Camera-type eye (tissue), 1 donor: ENCODE measurements around a stretch of chr5.

GRCh38 chr5:72193409-72194697 lies 86.6 kb downstream of the MAP1B start:
- RAMPAGE, long total RNA = no peak

DNA sequence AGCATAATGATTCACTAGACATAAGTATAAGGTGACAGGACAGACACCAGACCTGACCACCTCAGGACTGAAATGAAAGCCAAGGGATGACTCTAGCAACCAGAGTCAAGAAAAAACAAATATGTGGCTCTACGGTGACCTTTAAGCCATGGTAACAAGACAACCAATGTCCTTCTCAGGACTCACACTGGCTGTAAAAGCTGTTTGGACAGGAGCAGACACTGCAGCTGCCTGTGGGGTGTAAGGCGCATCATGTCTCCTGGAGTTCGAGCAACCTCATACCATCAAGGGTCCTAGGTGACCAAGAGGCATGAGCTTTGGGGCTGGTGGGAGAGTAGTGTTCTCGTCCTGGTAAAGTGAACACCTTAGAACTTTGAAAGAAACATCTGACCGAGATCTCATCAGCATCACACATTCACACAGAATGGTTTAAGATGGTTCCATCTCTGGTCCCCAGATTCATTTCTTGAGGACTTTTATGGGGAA lies 94.8 kb downstream of the MRPS27 start:
- RAMPAGE, long total RNA = no peak

GRCh38 chr5:72226015-72226467 lies 94.0 kb downstream of the MRPS27 start:
- RAMPAGE, long total RNA = no peak

GRCh38 chr5:72248251-72248916 lies 71.7 kb downstream of the MRPS27 start:
- RAMPAGE, long total RNA = no peak

DNA sequence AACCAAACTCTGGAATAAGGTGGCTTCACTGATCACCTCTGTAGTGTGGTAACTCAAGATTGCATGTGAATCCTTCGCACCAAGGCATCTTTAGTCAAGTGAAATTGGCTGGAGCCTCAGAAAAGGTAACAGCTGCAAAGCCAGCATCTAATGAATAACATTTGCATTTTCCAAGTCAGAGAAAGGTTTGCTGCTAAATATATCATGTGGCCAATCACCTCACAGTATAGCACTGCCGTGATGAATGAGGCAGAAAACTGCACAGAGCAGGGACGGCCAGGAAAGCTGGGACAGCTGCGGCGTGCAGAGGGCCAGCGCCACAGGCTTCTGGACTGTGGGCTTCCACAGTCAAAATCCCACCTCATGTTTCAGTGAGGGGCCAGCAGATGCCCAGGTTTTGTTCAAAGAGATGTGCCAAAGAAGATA lies 18.5 kb downstream of the MRPS27 start:
- RAMPAGE, long total RNA = no peak

DNA sequence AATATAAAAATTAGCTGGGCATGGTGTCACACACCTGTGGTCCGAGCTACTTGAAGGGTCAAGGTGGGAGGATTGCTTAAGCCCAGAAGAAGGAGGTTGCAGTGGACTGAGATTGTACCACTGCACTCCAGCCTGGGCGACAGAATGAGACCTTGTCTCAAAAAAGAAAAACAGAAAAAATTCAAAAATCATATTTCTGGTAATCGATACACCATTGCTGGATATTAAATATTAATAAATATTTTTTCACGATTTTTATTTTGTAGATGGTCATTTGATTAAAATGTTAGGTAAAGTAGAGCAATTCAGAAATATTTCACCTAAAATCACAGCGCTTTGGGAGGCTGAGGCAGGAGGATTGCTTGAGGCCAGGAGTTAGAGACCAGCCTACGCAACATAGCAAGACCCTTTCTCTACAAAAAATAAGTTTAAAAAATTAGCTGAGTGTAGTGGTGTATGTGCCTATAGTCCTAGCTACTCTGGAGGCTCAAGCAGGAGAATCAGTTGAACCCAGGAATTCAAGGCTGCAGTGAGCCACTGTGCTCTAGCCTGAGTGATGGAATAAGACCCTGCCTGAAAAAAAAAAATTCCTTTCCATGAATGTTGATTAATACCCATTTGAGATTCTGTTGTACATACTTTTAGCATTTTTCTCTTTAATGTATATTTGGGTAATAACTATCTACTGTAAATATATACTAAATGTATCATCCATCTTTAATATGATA lies 50.3 kb downstream of the TNPO1 start:
- RAMPAGE, long total RNA = no peak

GRCh38 chr5:72990245-72990860 lies 34.5 kb downstream of the FCHO2 start:
- RAMPAGE, long total RNA = no peak

DNA sequence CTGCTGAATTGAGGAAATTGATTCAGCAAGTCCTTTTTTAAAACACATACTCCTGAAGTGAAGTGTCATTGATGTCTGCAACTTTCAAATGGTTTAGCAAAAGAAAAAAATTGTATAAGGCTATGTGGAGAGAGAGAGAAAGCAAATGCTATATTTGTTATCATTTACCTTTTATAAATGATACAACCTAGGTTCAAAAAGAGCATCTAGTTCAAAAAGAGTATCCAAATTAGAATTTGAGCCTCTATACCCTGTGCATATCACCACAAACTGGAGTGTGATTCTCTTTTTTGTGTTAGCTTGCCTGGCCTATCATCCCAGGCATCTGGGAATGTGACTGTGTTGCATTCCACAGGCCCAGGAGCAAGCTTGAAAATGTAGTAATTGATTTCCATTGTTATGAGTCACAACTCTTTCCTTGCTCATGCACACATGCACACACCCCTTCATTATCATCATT lies 75.0 kb downstream of the FCHO2 start:
- RAMPAGE, long total RNA = no peak

DNA sequence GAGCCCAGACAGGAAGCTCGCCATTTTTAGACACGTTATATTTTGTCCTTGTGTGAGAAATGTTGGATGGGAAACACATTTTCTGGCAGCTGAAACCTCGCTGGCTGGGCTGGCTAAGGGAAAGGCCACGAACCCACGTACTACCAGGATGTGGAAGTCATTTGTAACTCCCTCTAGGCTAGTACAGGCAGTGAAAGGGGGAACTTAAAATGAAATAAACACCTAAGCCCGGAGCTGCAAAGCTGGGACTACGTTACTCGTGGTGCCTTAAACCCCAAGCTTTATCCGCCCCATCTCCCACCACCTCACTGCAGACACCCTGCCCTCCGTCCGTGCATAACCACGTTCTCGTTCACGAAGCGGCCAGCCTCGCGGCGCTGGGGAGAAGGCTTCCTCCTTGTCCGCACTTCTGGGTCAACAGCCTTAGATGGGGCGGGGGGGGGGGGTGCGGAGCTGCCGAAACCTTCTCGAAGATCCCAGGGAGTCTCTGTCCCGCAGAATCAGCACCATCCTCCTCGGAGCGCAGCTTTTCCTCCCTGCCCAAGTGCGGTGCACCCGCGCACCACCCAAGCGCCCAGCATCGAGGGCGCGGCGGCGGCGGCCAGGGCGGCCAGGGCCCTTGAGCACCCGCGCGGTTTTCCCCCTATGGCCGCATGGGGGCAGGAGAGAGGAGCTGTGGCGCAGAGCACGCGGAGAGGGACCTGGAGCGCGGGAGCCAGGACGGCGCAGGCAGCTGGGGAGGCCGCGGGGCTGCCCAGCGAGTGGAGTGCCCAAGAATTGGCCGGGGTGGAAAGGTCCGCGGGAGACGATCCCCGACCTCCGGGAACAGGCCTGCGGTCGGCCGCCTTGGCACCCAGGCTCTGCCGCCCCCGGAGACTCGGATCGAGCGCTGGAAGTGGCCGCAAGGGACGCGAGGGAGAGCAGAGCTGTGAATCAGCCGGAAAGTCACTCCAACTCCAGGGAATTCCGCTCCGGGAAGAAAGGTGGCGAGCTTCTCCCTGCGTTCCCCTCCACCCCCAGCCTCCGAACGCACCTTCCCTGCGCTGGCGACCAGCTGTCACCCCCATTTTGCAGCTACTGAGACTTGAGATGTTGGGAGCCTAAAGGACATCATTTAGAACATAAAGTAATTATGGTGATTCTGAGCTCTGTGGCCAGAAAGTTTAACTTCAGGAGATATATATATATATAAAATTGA lies 43.0 kb downstream of the TMEM174 start:
- RAMPAGE, long total RNA = no peak

GRCh38 chr5:73749666-73750649 lies 124.0 kb downstream of the ARHGEF28 start:
- RAMPAGE, long total RNA = no peak

GRCh38 chr5:73796187-73796719 lies 170.3 kb downstream of the ARHGEF28 start:
- RAMPAGE, long total RNA = no peak

- RAMPAGE, long total RNA = no peak
Observed at GRCh38 chr5:73856847-73857531, 231.0 kb downstream of the ARHGEF28 start.

DNA sequence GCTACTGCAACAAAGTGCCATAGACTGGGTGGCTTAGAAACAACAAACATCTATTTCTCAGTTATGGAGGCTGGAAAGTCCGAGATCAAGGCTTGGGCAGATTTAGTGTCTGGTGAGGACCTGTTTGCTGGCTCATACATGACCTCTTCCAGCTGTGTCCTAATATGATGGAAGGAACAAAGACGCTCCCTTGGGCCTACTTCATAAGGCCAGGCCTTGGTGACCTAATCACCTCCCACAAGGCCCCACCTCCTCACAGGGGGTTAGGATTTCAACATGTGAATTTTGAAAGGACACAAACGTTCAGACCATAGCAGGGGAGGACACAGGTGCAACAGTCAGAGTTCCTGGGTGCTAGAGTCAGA lies 245.8 kb downstream of the ENC1 start:
- RAMPAGE, long total RNA = no peak

- RAMPAGE, long total RNA = no peak
Observed at GRCh38 chr5:74538183-74538649, 102.3 kb downstream of the ENC1 start.

DNA sequence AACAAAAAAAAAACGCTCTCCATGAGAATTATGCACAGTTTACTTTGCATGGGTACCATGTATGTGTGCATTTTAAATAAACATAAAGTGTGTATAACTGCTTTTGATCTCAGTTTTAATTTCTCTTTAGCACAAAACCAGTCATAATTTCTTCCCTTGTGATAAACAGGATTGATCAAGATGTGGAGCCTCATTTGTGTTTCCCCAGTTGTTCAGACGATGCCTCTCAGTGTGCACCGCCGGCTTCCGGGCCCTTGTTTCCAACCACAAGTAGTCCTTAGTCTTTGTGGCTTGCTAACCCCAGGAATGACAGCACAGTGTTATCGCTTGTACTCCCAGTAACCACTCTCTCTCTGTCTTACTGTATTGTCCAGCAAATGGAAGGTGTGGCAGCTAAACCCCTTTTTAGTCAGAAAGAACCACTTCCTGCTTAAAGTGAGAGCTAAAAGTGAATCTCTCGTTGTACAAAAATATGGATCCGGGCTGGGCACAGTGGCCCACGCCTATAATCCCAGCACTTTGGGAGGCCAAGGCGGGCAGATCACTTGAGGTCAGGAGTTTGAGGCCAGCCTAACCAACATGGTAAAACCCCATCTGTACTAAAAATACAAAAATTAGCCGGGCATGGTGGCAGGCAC lies 61.4 kb downstream of the ENC1 start:
- RAMPAGE, long total RNA = no peak

DNA sequence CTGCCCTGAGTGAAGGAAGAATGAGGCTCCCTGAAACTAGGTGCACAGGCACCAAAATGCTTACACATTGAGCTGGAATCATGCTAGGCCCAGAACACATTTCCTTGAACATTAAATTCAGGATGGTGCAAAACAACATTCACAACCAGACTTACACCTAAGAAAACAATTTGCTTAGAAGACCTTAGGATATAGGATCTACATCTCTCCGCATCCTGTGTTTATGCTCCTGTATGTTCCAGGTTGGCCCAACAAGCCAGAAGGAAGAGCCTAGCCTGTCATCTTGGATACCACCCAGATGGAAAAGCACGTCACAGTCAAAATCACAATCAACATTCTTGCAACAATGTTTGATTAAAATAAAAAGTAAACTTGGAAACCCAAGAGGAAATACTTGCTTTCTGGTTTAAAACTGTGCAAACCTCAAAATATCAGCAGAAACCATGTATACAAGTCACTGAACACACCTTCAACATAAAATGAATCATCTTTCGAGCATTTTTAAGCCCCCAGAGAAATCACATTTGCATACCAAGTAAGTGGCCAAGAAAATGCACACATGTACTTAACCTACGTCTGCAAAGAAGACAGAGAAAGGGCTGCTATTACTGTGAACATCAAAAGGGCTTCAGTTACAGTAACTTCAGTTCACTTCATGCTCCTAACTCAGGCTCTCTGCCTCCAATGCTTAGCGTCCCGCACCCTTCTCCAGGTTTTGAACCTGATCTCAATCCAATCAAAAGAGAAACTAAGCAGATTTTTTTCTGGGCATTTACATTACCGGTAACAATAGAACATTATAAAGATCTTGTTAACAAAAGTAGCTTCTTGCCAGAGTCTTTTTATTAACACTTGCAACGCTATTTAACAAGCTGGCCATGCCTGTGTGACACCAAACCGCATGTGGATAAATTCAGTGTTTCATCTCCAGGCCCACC lies 1.5 kb downstream of the ENC1 start:
- RAMPAGE, long total RNA = no peak

- RAMPAGE, long total RNA = no peak
Observed at GRCh38 chr5:74720092-74720923, 35.3 kb downstream of the HEXB start.

- RAMPAGE, long total RNA = no peak
Observed at GRCh38 chr5:75339609-75340259, 2.7 kb downstream of the HMGCR start.

DNA sequence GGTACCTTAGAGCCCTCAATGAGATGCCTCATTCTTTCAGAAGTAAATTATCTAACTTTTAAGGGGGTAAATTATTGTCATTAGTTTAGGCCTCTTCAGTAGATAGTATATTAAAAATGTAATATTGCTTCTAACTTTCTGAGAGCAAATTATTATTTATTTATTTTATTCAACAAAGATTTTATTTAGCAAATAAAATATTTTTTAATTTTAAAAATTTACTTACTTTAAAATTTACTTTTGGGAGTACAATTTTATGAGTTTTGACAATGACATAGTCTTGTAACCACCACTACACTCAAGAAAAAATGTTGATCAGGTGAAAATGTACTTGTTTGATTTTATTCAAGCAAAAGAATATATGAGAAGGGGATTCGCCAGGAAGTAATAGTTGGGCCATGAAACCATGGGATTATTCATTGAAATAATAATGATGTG lies 11.0 kb downstream of the HMGCR start:
- RAMPAGE, long total RNA = no peak

GRCh38 chr5:75399968-75400410 lies 63.0 kb downstream of the HMGCR start:
- RAMPAGE, long total RNA = no peak